Prostate gland (tissue), 2 donors: ENCODE data around the genes PAPPA and TLR4.

DNA sequence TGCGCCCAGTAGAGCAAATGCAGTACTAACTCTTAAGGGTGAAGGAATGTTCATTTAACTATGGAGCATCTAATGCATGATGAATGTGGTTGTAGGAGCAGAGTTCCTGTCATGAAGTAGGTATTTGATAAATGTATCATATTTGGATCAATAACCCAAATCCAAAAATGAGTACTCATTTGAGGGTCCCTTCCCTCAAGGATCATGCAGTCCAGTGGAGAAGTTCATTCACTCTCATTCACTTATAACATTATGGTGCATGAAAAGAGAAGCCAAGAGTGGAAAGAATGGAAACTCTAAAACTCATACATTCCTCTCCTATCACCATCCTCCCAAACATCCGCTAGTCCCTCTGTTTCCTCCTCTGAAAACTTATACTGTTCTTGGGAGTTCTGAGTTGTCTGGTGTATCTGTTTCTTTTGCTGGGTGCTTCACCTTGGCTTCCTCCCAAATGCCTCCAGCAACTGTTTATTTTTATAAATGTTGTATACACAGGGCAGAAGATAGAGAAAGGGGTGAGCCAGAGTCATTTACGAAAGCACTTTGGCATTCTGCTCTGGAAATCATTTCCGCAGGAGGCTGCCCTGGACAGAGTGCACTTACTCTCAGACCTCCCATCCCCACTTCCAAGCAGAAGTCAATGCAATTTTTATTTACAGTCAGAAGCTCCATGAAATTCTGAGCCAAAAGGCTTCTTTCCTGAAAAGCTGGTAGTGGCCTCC lies 229.8 kb upstream of the PAPPA start:
- PRO-cap: no peak
- RAMPAGE, long total RNA, 2 experiments: no peak in any of the 2 experiments

DNA sequence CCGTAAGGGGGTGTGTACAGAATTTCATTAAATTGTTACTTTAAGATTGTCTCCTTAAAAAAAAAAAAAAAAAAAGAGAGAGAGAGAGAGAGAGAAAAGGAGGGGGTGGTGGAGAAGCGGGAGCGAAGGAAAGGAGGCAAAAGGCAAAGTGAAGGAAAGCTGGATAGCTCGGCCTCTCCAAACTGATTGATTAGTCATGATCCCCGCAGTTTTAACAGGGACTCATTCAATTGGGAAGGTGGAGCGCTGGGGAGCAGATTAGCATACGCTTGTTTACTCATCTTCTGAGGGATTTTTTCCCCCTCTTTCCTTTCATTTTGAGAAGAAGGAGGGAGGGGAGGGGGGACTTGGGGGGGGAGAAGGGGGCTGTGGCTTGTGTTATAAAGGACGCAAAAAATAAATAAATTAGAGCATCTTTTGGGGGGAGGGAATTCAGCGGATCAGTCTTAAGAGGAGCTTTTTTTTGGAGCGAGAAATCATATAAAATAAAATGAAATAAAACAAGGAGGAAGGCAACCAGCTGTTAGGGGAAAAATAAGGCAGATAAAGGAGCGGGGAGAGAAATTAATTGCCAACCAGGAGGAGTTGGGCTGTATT lies at the start of gene PAPPA:
PAPPA (plus strand) TSS at position 408 of the 597 bp plus-strand sequence.
- PRO-cap: unidirectional peak, plus-strand start at position 229 of the sequence
- RAMPAGE, long total RNA, 2 experiments: no peak in any of the 2 experiments

GRCh38 chr9:116312336-116312691 lies 158.7 kb downstream of the PAPPA start:
- PRO-cap: no peak
- RAMPAGE, long total RNA, 2 experiments: no peak in any of the 2 experiments

DNA sequence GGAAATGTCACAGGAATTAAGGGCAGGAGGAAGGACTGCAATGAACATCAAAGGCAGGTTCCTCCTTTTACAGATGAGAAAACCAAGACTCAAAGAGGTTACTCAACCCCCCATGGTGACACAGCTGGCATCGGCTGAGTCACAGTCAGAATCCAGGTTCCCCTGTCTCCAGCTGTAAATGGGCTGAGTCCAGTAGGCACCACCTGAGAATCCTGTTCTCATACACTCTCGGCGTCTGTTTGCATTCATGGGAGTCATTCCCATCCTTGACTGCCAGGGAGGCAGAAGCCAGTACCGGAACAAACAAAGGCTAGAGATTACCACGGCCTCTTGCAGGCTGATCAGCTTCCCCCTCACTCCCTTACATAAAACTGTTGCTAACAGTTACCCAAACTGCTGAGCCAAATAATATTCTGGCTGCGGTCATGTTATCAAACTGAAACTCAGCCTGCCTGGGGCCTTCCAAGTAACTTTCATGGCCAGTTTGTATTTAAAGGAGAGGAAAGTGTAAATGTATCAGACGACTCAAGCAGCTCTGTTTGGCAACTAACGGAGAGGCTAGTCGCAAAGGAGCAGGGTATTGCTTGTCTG lies 201.7 kb downstream of the PAPPA start:
- PRO-cap: no peak
- RAMPAGE, long total RNA, 2 experiments: no peak in any of the 2 experiments

GRCh38 chr9:116365286-116365768 lies 211.7 kb downstream of the PAPPA start:
- PRO-cap: bidirectional peak, plus-strand start at chr9:116365438, minus-strand start at chr9:116365346
- RAMPAGE, long total RNA, 2 experiments: no peak in any of the 2 experiments

DNA sequence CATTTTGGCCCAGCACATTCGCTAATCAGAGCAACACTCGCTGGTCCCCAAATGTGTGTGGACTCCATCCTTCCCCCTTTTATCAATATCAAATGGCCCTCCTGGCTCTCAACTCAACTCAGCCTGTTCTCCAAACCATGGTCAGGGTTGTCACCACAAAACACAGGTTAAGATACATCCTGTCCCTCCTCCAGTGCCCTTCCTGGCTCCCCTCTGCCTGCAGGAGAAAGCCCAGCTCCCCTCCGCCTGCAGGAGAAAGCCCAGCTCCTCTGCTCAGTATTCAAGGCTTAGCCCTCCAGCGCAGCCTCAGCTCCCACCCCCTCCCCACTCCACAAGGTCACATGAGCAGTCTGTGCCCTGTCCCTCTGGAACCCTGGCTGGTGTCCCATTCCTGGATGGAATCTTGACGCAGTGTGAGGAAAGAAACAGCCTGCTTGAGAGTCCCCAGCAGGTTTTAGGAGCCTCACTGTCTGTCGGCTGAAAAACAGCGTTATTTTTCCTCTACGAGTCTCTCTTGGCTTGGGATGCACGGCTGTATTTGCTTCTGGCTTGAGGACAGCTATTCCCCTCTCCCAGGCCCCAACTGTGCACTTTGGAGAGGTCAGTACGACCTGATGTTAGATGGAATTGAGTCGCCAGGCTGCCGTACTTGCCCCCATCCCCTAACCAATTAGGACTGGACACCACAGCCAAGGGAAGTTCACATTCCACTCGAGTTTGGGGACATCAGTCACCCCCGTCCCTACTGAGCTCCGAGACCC lies 210.2 kb upstream of the TRIM32 start:
- PRO-cap: no peak
- RAMPAGE, long total RNA, 2 experiments: no peak in any of the 2 experiments

- PRO-cap: no peak
- RAMPAGE, long total RNA, 2 experiments: no peak in any of the 2 experiments
Observed at GRCh38 chr9:117516514-117517332, 101.9 kb upstream of the ASTN2 start.

DNA sequence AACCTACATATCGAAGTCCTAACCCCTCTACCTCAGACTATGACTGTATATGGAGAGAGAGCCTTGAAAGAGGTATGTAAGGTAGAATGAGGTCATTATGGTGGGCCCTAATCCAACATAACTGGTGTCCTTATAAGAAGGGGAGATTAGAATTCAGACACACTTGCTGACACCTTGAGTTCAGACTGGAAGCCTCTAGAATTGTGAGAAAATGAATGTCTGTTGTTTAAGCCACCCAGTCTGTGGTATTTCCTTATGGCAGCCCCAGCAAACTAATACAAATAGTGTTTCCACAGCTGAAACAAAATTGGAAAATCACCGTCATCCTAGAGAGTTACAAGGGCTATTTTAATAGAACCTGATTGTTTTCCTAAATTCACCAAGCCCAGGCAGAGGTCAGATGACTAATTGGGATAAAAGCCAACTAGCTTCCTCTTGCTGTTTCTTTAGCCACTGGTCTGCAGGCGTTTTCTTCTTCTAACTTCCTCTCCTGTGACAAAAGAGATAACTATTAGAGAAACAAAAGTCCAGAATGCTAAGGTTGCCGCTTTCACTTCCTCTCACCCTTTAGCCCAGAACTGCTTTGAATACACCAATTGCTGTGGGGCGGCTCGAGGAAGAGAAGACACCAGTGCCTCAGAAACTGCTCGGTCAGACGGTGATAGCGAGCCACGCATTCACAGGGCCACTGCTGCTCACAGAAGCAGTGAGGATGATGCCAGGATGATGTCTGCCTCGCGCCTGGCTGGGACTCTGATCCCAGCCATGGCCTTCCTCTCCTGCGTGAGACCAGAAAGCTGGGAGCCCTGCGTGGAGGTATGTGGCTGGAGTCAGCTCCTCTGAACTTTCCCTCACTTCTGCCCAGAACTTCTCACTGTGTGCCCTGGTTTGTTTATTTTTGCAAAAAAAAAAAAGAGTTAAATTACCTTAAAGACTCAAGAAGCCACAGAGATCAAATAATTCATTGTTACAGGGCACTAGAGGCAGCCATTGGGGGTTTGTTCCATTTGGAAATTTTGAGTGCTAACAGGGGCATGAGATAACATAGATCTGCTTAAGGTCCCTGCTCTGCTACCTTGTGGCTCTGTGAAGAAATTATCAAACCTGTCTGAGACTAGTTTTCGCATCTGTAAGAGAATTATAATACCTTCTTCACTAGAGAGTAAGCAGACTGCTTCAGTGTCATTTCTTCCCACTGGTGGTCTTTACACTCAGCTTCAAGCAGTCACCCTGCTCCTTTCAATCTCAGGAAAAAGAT lies at the start of gene TLR4:
TLR4 (plus strand) TSS at position 654 of the 1,258 bp plus-strand sequence.
- PRO-cap: unidirectional peak, plus-strand start at position 442 of the sequence; unidirectional peak, plus-strand start at position 524 of the sequence; unidirectional peak, plus-strand start at position 650 of the sequence; unidirectional peak, plus-strand start at position 706 of the sequence
- RAMPAGE, long total RNA, 2 experiments: no peak in any of the 2 experiments

GRCh38 chr9:117744738-117745391 lies 40.7 kb downstream of the TLR4 start:
- PRO-cap: no peak
- RAMPAGE, long total RNA, 2 experiments: no peak in any of the 2 experiments

DNA sequence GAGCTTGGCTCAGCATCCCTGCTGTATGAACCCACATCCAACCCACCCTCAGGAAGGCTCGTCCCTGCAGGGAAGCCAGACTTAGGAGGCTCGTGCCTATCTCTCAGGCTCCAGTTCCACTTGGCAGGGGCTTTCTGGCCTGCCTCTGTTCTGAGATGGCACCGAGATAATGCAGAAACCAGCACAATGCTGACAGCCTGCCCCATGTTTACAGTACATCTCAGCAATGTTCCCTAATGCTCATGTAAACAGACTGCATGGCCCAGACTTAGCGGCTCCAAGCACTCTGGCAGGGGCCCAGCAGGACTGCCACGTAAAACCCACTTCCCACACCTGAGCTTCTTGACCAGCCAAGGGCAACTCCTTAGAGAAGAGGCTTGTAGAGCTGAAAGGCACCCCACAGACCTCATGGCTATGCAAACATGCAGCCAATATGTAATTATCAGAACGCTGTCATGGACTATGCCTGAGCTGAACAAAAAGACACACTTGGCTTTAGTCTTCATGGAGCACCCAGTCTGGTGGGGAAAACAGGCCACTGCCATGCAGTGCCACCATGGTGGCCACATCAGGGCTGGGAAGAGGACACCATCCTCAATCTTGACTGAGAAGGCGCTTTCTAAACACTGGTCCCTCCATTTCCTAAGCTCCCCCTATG lies 499.6 kb upstream of the BRINP1 start:
- PRO-cap: no peak
- RAMPAGE, long total RNA, 2 experiments: start-site peak on the plus strand in 1 of 2 experiments, centred at position 384 of the sequence, 17 reads per replicate

DNA sequence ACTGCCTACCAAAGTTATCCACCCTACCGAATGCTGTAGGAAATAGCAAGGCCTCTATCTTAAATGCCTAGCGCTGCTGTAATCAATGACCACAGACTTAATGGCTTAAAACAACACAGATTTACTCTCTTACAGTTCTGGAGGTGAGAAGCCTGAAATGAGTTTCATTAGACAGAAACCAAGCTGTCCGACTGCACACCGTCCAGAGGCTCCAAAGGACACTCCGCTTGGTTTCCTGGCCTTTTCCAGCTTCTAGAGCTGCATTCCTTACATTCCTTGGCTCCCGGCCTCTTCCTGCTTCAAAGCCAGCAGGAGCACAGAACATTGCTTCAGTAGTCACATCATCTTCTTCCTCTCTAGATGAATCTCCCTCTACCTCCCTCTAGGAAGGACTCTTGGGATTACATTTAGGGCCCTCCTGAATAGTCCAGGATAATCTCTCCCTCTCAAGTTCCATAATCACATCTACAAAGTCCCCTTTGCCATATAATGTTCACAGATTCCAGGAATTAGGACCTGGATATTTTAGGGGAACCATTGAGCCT lies 213.4 kb downstream of the CDK5RAP2 start:
- PRO-cap: no peak
- RAMPAGE, long total RNA, 2 experiments: no peak in any of the 2 experiments

- PRO-cap: no peak
- RAMPAGE, long total RNA, 2 experiments: no peak in any of the 2 experiments
Observed at GRCh38 chr9:120443056-120443890, 136.7 kb downstream of the CDK5RAP2 start.

DNA sequence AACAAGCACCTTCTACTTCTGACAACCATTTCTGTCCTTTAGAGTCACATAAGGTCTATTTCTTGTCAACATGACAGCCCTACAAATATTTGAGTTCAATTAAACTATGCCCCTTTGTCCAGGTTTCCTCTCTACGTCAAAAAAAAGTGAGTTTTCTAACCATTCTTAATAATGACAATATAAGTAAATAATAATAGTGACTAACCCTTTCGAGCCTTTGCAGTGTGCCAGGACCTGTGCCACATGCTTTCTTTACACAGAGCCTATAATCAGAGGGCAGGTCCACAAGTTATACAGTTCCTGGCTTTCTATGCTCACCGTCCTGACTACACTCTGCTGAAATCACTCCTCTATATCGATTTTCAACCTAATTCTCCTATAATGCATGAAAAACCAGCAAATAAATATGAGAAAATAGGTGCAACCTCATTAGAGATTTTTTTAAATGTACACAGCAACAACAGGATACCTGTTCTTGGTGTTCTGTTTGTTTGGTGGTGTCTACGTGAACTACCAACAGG lies 115.0 kb downstream of the CDK5RAP2 start:
- PRO-cap: no peak
- RAMPAGE, long total RNA, 2 experiments: no peak in any of the 2 experiments

GRCh38 chr9:120653029-120653482 lies 61.2 kb downstream of the MEGF9 start:
- PRO-cap: no peak
- RAMPAGE, long total RNA, 2 experiments: no peak in any of the 2 experiments

GRCh38 chr9:120710073-120710762 lies 4.1 kb downstream of the MEGF9 start:
- PRO-cap: unidirectional peak, plus-strand start at chr9:120710528
- RAMPAGE, long total RNA, 2 experiments: no peak in any of the 2 experiments

DNA sequence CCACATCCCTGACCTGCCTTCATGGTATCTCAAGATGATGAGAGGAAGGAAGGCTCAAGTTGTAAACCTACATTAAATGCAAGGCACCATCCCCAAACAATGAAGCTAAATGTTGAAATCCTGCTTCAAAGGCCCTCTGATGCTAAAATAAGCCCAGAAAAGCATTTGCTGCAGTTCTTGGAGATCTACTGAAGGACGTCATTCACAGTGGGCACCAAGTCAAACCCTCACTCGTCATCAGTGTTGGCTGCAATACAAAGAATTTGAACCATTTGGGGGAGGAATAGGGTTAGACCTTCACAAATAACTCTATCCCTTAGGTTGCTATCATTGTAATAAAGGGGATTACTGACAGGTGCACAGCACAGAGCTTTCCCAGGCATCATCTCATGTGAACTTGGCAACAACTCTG lies 9.3 kb upstream of the MEGF9 start:
- PRO-cap: no peak
- RAMPAGE, long total RNA, 2 experiments: no peak in any of the 2 experiments

- PRO-cap: no peak
- RAMPAGE, long total RNA, 2 experiments: no peak in any of the 2 experiments
Observed at GRCh38 chr9:120873280-120874189, 3.5 kb downstream of the PHF19 start.

GRCh38 chr9:120935265-120935720 lies 8.7 kb upstream of the TRAF1 start:
- PRO-cap: bidirectional peak, plus-strand start at chr9:120935652, minus-strand start at chr9:120935532
- RAMPAGE, long total RNA, 2 experiments: no peak in any of the 2 experiments

DNA sequence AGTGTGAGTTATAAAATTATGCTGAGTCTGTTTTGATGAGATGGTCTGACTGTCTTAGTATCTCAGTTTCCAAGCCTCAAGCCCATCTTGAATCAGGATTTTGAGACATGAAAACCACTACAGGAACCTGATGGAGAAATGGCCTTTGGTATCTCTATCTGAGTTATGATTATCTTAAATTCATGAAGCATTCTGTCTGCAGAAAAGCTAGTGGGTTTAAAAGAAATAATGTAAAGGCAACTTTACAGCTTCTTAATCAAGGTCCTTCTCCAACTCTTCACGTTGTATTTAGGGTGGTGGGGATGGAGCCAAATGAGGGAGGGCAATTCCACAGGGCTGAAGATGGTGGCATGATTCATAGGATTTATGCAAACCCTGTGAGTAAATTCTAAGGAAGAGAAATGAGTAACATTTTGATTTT lies 47.5 kb downstream of the C5 start:
- PRO-cap: no peak
- RAMPAGE, long total RNA, 2 experiments: no peak in any of the 2 experiments

GRCh38 chr9:121015771-121016510 lies 34.1 kb downstream of the C5 start:
- PRO-cap: no peak
- RAMPAGE, long total RNA, 2 experiments: no peak in any of the 2 experiments